SEM (cell line): ENCODE measurements around a stretch of chr6.

GRCh38 chr6:36439642-36440024 is 3.0 kb downstream of the PXT1 start:
- PRO-cap, result no peak

DNA sequence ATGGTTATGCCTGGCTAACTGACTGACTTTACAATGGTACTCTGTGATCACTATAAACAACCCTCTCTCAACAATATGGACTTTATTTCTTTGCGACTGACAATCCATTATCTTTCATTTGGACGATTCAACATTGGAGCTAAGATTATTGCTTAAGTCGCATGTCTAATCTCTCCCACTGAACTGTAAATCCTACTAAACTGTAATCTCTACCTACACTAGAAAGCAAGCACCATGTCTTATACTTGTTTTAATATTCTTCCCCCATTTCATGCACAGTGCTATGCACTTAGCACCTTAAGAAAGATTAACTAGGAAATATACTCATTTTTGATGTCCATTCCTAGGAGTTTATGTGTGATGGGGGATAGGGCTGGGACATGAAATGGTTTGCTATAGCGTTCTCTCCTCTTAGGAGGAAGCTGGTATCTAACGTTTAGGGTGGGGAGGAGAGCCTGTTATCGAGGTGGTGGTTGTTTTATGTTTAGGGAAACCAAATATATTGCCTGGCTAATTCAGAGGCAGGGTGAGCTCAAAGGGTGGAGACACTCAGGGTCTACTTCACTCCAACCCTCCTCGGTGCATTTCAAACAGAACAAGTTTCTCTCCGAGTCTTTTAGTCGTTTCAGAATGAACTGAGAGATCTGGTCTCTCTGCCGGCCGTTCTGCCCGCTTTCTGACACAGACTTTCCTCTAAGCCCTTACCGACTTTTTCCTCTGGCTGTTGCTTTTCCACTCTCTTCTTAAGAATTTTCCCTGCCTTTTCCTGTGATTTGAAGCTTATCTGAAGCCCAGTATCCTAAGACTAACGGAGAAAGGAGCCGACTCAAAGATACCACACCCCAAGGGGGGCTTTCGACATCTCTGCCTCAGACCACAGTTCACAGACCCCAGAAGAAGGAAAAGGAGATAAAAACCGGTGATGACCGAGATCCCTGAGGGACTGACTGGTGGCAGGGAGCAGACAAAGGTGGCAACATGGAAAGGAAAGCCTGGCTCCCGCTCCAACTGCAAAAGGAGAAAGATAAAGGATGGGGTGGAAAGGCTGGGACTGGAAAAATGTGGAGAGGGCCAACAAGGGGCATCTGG is 1.0 kb downstream of the STK38 start:
- PRO-cap, result bidirectional peak, plus-strand start at position 593 of the sequence, minus-strand start at position 431 of the sequence; bidirectional peak, plus-strand start at position 938 of the sequence, minus-strand start at position 896 of the sequence

DNA sequence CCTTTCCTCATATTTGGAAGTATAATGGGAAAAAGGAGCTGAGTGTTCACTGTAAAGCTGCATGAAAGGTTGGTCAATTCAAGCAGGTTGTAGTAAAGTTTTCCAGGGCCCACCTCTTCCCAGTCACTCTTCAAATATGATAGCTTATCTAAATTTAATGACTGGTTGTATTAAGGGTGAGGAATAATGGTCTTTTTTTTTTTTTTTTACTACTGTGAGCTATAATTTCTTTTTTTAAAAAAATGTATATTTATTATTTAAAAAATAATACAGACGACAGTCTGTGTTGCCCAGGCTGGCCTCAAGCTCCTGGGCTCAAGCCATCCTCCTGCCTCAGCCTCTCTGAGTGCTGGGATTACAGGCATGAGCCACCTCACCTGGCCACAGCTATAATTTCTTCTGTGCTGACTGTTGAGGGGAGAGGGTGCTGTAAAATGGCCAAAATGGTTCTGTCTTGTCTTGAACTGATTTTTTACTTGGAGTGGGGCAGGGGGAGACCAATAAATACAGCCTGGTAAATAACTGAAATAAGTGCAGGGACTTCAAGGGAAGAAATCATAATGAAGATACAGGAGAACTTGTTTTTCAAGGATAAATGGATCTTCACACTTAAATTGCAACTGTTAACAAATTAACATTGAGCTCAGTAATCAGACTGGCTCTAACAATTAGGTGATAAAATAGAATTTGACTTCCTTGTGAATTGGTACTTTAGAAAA is 3.6 kb downstream of the SRSF3 start:
- PRO-cap, result no peak

- PRO-cap, result no peak
Observed at GRCh38 chr6:36605702-36606560, 11.8 kb downstream of the SRSF3 start.

DNA sequence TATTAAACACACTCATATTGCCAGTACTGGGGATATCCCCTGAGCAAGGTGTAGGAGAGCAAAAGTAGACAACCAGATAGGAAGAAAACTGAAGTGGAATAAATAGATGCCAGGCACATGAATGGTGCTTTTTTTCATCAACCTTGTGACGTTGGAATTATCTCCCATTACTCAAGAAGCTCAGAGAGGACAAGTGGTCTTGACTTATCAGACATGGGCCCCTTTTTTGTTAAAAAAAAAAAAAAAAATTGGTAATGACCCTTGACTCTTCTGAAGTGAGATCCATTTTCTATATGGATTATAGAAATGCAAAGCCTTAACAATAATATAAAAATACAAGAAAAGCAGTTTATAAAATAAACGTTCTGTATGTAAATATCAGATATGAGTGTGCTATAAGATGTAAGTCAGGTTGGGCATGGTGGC is 17.1 kb downstream of the SRSF3 start:
- PRO-cap, result no peak

DNA sequence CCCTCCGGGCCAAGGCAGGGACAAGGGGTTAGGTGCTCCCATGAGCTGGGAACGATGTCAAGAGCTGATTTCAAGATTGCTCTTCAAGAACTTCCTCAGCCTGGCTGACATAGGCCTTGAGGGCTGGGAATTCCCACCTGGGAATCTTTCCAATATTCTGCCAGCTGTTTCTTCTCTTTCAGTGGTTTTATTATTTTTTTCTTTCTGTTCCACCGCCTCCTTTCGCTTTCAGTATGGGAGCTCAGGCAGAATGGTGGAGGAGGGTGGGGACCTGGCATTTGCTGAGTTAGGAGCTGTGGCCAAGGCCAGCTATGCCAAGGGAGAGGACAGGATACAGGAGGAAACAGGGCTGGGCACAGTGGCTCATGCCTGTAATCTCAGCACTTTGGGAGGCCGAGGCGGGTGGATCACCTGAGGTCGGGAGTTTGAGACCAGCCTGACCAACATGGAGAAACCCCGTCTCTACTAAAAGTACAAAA is 33.7 kb downstream of the SRSF3 start:
- PRO-cap, result no peak

- PRO-cap, result bidirectional peak, plus-strand start at chr6:36667321, minus-strand start at chr6:36667246
Observed at GRCh38 chr6:36666824-36667702, 11.5 kb upstream of the CDKN1A start.

DNA sequence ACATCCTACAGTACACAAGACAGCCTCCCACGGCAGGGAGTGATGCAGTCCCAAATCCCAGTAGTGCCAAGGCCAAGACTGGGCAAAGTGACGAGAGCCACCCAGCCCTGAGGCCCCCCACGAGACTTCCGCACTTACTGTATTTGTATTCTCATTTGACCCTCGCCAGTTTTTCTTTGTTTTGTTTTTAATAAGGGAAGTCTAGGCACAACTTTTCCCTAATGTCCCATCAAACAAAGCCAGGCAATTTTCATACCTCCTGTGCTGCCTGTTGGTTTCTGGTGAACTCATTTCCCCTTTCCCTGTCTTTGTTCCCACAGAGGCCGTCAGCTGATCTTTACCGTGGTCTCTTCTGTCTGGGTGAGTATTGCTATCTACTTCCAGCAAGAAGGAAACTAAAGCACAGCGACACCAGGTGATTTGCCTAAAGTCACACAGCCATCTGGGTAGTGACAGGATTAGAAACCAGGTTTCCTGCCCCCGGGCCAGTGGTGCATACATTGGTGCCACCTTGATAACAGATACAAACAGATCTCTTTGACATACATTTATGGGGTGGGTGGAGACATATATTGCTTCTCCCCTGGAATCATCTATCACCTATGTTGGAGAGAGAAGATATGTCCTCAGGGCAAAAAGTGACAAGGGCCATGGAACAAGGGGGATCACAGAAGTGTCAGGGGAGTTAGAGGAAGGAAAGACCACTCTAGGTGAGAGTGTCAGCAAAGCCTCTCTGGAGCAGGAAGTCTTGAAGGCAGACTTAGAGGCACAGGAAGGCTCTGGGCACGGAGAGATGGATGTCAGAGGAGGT is 59.6 kb downstream of the RAB44 start:
- PRO-cap, result no peak

DNA sequence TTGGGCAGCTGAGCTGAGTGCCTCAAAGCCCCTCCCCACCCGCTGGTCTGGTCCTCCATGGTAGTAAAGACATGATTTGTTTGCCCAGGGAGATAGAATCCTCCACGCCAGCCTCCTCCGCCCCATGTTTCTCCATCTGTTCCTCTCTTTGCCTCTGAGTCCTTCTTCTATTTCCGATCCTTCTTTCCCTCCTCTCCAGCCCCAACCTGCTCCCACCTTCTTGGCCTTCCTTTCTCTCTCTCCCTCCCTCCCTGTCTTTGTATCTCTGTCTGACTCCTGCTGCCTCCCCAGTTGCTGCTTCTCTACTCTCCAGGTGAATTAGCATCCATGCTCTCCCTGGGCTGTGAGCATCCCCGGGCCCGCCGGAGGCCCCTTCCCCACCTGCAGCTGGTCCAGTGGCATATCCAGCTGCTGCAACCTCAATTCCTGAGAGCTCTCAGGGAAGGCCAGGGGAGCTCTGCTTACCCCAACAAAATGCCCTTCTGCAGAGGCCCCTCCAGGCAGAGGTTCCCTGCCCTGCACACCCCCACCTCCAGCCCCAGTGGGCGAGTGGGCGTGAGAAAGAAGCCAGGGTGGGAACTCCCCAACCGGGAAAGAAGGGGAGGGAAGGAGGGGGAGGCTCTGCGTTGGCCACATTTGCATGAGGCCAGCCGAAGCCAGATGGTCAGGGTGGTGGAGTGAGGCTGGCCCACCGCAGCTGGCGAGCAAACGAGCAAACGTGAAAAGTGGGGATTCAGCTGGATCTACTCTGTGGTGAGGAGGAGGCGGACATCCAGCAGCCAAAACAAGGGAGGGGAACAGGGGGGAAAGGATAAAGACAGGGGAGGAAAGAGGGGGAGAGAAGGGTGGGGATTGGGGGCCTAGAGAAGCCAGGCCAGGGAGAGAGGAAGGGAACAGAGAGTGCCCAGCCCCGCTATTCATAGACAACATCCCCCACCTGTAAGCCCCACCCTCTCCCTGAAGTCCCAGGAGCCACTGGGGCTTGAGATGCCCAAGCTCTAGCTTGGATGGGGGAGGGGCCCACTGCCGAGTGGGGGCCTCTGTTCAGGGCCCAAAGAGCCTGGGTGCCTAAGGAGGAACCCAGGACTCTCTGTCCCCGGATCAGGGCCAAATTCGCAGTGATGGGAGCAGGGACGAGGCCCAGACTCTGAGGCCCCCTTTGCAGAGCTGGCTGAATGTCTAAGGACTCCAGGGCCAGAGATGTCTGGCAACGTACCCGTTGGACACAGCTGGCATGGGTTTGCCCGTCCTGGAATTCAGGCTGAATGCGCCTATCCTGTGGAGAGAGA is 45.4 kb downstream of the CPNE5 start:
- PRO-cap, result no peak

DNA sequence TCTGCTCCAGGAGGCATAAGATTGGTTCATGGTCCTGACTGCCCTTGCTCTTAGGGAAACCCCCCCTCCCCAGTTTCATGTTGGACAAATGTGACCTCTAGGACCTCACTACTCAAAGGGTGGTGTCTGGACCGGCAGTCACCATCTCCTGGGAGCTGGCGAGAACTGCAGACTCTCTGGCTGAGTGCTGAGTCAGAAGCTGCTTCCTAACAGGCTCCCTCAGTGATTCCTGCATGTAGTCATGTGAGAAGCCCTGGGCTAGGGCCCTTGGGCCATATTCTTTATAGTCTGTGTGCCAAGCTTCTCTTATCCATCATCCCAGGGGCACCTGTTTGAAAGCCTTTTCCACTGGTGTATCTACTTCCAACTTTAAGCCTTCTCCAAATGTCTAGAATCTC is 13.5 kb upstream of the CPNE5 start:
- PRO-cap, result no peak

- PRO-cap, result no peak
Observed at GRCh38 chr6:36853272-36853876, 14.1 kb upstream of the CPNE5 start.

- PRO-cap, result no peak
Observed at GRCh38 chr6:36855905-36856137, 16.6 kb upstream of the CPNE5 start.

DNA sequence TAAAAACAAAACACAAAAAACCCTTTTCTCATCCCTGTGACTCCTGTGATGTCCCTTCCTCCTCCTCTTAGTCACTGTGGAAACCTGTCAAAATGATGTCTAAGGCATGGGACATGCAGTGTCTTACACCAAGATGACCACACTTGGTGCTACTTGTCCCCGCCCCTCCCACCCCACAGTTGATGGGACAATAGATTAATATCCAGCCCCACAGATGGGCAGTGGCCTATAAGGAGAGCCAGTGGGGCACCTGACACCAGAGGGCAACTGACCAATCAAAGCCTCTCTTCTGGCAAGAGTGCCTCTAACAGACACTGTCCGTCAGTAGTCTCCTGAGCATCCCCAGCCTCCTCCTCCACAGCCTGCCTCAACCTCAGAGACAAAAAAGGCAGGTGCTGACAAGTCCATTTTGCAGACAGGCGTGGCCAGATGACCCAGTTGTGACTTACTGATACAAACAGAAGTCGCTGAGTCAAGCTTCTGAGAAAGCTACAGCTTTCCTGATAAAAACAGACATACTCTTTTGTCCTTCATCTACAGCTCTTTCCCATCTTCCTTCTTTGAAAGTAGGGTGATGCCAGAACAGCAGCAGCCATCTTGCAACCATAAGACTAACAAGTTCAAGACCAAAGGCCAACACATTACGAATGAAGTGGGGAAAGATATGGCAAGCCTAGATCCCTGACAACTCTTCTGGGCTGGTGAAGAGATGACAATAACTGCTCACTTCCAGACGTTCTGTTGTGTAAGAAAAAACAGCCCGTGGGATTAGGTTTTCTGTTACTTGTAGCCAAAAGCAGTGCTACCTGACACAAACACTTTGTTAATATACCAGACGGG is 12.4 kb downstream of the PPIL1 start:
- PRO-cap, result no peak

- PRO-cap, result no peak
Observed at GRCh38 chr6:36944493-36944917, 10.0 kb upstream of the PI16 start.

- PRO-cap, result no peak
Observed at GRCh38 chr6:36965633-36966938, 11.5 kb downstream of the PI16 start.

DNA sequence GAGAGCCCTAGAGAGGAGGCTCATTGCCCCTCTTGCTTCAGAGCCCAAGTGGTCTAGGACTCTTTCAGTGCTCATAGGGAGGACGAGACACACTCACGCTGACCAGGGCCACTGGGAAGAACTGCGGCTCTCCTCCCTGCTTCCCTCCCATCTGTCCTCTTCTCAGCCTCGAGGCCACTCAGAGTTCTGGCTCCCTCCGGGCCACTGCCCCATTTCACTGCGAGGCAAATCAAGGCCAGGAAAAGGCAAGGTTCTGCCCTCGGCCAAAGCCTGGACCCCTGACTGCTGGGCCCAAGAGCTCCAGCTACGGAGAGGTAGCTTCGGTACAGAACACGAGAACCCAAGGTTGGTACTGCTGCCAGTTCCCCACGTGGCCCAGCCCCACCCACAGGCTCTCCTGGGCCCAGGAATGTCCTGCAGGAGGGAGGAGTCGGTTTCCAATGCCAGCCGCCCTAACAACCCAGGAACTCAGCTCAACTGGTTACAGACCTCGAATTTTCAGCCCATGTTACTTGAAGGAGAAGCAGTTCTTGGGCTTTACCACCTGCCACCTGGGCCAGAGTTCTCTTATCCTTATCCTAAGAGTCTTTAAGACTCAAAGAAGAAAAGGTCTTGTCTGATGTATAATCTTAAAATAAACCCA is 14.8 kb downstream of the PI16 start:
- PRO-cap, result no peak

DNA sequence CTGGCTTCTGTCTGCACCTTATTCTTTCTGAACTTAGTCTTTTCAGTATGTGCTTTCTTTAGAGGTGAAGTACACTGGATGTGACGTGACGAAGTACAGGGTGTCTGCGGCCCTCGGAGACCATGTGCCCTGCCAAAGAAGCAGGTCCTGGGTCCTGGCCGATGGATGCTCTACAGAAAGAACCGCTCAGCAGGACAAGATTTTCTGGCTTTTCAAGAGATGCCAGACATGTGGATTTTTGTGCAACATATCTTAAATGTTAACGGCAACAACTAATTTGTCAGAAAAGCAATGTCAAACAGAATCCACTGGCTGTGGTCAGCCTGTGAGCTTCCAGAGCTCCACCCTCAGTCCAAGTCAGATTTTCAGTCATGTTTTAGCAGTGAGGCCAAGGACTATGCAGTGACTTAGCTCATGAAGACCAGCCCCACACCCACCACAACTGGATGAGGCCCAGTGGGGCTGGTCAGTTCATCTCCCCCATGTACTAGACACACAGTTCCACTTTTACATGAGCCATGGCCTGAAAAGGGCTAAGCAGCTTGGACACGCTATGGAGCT is 11.0 kb downstream of the MTCH1 start:
- PRO-cap, result no peak

GRCh38 chr6:37048542-37049299 is 43.3 kb downstream of the FGD2 start:
- PRO-cap, result no peak

GRCh38 chr6:37059272-37060259 is 54.1 kb downstream of the FGD2 start:
- PRO-cap, result no peak

- PRO-cap, result no peak
Observed at GRCh38 chr6:37077912-37078363, 72.5 kb downstream of the FGD2 start.